Vermiform appendix (tissue), 1 donor: ENCODE results near the gene TMEM140.

DNA sequence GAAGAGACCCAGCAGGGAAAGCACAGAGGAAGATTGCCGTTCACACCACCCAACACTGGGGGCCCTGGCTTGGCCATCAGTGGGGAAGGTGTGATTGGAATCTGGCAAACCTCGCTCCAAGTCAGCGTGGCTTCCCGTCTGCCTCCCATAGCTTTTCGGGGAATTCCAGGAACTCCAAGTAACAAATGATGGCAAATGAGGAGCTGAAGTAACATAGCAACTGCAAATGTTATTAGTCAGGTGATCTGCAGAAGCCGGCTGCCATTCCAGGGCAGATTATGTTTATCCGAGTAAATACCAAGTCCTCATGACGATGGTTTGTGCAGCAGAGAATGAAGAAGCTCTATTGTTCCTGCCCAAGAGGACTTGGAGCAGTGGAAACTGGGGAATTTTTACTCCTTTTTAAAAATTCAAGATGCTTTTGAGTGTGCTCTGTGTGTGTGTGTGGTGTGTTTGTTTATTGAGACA is 270.5 kb upstream of the PODXL start:
- PRO-cap = no peak

GRCh38 chr7:131829794-131830413 is 273.5 kb upstream of the PODXL start:
- PRO-cap = unidirectional peak, minus-strand start at chr7:131830078

- PRO-cap = unidirectional peak, plus-strand start at chr7:131929335
These were observed 372.7 kb upstream of the PODXL start for GRCh38 chr7:131929129-131929612.

DNA sequence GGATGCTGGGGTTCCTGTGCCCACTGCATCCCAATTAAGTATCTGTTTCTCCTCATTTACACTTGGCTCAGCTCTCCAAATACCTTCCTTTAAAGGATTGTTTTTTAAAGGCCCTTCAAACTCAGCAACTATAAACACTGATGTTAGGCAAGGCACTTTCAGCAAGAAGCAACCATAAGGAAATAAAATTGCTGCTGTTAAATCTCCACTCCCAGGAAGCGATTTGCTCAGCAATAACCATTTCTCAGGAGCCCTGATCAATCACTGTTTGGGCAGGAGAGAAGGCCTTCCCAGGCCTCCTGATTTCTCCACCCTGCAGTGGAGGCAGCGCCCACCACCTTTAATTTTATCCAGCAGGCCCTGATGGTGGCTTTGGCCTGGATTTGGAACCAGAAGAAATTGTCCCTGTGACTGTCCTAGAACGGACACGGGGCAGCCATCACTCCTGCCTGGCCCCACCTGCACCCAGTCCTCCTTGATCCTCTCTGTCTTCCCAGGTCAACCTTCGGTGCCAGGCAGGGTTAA is 199.8 kb downstream of the PLXNA4 start:
- PRO-cap = no peak

GRCh38 chr7:132400650-132401249 is 175.5 kb downstream of the PLXNA4 start:
- PRO-cap = no peak

GRCh38 chr7:132410255-132410733 is 166.0 kb downstream of the PLXNA4 start:
- PRO-cap = no peak

DNA sequence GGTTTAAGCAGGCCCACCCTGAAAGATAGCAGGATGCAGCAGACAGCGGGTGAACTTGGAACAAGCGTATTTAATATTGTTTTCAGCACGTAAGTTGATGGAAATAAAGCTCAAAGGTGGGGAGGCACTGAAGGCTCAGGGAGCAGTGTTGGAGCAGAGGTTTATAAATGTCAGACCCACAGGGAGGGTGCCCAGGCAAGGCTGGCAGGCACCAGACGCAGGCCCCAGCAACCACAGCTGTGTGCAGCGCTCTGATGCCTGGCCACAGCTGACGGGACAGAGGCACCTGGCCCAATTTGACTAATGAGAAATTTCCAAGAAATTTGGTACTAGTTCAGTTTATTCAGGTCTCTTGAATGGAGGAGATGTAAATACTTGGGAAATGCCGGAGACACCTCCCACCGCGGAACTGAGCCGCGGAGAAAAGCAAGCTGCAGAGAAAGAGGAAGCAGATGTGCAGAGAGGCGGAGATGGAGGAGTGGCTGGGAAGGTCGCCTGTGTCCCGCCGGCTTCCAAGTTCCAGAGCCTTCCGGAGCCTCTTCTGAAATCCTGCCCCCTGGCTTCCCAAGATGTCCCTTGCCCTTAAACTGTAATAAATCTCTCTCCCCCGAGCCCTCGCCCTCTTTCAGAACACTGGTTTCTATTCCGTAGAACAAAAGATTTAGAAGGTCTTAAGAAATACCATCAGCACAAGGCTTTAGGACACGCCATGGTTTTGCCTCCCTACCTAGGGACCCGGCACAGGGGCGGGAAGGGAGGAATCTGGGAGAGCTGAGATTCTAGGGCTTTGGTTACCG is 38.3 kb upstream of the PLXNA4 start:
- PRO-cap = no peak

DNA sequence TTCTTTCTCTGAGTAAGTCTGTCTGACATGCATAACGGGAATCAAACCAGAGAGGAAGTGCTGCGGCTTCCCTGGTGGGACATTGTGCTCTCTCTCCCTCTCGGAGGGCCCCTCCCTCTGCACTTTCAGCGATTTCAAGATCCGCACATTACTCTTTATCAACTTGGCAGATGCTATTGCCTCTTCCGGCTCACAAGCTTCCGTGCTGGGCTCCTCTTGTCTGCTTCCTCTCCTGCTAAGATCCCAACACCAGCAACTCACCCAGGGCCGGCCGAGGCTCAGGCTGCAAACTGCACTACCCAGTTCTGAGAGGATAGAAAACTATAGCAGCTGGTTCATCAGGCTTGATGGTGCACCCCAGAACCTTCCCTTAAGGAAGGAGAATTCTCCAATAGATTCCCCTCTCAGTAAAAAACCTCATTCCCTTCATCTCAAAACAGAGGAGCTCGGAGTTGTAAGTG is 79.2 kb upstream of the PLXNA4 start:
- PRO-cap = no peak

DNA sequence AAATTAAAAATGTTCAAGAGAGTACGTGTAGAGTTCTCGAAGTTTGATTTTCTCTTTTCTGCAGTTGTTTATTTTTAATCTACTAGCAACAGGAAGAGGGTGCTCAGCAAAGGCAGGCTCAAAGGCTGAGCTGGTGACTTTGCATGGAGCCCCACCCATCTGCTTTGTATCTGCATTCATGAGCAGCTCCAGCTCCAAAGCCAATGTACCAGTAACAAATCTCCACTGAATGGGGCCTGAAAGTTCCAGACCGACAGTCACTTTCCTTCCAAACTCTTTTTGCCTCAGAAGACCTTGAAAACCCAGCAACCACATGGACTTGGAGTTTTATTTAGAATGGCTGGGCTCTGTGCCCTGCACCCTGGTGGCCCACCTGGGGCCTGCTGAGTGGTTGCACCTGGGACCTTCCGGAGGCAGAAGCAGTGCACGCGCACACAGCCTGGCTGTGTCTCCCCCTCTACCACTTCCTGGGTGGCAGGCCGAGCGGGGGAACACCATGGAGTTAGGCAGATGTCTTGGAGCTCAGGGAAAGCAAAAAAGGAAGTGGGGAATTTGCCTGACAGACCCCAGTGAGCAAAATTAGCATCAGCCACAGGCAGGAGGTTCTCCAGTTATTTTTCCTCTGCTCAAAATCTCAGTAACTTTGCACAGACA is 195.1 kb upstream of the PLXNA4 start:
- PRO-cap = no peak

DNA sequence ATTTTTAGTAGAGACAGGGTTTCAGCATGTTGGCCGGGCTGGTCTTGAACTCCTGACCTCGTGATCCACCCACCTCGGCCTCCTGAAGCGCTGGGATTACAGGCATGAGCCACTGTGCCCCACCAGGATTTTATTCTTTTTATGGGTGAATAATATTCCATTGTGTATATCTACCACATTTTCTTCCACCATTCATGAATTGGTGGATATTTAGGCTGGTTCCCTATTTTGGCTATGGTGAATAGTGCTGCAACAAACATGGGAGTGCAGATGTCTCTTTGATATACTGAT is 136.6 kb upstream of the LRGUK start:
- PRO-cap = no peak

DNA sequence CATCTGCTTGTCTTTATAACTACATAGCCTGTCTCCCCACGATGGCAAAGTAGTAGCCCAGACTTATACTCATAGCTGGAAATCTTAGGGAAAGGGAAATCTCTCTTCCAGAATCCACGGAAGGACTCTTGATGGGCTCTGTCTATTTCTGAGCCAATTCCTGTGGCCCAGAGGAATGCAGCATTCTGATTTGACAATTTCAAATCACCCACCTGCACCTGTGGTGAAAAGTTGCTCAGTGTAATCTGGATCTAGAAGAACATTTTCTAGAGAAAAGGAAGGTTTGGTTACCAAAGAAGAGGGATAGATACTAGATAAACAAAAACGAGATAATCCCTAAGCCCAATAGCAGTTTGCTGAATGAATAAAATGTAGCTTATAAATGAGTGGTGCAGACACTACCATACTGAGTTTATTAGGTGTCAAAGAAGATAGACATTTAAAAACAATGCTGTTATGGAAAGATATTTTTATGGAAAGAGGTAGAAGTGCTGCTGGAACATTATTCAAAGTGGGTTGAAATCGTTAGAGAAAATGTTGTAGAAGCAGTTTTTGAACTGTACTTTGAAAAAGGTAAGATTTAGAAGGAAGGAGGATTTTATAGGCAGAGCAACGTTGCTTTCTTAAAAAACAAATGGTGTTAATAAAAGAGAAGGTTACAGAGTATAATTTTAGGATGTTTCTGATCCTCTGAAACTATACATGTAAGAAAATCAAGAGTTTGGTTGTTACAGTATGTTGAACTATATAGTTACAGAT is 100.7 kb upstream of the LRGUK start:
- PRO-cap = no peak

DNA sequence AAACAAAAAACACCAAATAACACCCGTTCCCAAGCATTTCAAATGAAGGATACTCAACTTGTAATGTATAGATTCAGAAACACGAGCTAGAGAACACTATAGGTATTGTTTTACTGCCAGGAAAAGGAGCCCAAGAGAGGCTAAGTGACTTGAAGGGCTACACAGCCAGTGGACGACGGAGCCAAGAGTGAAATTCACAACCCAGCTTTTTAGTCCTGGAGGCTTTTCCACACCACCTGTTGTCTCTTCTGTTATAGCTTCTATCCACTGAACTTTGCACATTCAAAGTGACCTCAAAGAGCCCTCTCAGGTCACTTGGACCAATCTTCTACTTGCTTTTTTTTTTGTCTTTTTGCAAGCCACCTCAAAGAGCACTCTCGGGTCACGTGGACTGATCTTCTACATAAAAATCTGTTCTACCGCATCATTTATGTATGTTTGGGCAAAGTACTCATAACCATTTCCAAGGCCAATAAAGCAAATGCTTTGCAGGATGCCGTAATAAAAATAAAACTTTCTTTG is 1.0 kb downstream of the SLC35B4 start:
- PRO-cap = no peak

- PRO-cap = no peak
These were observed 36.7 kb upstream of the SLC35B4 start for GRCh38 chr7:134353293-134353879.

DNA sequence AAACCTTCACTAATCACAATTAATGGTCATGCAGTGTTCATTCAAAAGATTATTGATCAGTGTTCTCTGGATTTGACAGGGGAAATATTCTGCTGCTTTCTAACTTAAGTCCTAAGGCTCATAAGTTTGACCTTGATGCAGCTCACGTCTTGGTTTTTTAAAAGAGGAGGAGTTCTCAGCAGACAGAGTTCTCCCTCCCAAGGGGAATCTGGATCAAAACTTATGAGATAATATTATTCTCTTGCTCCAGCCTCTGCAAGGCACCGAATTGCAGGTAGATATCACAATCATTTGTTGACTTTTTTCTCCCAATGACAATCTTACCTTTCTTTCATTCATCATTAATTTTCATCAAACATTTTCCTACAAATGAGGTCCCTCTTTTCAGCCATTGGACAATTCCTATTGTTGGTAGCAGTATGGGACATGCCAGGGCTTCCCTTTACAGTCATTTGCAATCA is 10.1 kb upstream of the AKR1B10 start:
- PRO-cap = unidirectional peak, minus-strand start at position 201 of the sequence

DNA sequence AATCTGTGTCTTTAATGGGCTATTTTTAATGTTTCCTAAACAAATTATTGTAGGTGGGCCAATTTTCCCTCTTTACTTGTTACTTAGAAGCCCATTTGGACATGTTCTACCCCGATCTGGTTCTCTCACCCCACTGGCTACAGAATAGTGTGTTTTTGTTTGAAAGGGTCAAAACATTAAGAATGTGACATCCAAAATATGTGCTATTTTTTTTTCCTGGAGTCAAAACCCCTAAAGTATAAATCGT is 32.2 kb downstream of the CALD1 start:
- PRO-cap = no peak

DNA sequence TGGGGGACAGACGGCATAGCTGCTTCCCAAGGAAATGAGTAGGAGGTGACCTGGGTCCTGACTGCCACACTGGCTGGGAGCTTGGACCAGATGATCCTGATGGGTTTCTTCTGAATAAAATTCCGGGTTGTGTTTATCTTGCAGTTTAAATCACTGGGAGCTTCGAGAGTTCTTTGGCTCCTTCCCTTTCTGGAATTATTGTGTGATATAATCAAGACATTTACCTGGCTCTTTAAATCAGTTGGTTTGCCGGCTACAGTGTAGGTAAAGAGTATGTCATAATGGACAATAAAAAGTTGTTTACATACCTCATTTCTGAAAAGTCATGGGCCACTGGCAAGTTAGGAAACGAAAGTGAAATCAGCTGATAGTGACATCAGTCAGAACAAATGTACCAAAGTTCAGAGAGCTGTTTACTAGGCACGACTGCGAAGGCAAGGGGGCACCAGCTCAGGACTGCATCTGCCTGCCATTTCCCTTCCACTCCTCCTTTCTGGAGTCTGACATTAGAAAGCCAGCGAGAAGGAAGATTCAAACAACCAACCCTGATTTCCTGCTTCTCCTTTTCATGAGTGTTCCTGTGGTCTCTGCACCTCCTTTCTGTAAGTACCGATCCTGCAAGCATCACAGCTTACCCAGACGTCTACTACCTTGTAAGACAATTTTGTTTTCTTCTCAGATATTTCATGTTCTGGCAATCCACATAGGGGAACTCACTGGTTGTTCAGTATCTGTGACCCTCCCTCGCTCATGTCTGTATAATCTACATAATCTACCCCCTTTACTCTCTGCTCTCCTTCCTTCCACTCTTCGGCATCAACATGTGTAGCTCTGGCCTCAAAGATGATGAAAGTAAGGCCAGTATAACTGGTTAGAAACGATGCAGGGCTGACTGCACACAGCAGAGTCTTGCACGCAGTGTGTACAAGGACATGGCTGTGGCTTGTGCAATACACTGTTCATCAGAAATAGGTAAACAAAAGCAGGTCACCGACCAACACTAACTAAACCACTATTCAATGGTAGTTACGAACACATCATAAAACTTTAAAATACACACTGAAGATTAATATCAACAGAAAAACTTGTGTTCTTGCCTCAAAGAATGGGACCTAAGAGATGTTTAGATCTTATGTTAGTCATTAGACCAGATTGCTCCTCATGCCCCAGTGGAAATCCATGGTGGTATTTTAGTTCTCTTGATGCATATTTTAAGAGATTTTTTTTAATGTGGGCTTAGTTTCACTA is at the start of gene TMEM140:
TSS of gene TMEM140 (plus strand) at position 404 of the 1,248 bp plus-strand sequence.
- PRO-cap = bidirectional peak, plus-strand start at position 423 of the sequence, minus-strand start at position 280 of the sequence; bidirectional peak, plus-strand start at position 682 of the sequence, minus-strand start at position 602 of the sequence; bidirectional peak, plus-strand start at position 840 of the sequence, minus-strand start at position 845 of the sequence

- PRO-cap = no peak
These were observed 5.4 kb downstream of the CYREN start for GRCh38 chr7:135165028-135165594.

DNA sequence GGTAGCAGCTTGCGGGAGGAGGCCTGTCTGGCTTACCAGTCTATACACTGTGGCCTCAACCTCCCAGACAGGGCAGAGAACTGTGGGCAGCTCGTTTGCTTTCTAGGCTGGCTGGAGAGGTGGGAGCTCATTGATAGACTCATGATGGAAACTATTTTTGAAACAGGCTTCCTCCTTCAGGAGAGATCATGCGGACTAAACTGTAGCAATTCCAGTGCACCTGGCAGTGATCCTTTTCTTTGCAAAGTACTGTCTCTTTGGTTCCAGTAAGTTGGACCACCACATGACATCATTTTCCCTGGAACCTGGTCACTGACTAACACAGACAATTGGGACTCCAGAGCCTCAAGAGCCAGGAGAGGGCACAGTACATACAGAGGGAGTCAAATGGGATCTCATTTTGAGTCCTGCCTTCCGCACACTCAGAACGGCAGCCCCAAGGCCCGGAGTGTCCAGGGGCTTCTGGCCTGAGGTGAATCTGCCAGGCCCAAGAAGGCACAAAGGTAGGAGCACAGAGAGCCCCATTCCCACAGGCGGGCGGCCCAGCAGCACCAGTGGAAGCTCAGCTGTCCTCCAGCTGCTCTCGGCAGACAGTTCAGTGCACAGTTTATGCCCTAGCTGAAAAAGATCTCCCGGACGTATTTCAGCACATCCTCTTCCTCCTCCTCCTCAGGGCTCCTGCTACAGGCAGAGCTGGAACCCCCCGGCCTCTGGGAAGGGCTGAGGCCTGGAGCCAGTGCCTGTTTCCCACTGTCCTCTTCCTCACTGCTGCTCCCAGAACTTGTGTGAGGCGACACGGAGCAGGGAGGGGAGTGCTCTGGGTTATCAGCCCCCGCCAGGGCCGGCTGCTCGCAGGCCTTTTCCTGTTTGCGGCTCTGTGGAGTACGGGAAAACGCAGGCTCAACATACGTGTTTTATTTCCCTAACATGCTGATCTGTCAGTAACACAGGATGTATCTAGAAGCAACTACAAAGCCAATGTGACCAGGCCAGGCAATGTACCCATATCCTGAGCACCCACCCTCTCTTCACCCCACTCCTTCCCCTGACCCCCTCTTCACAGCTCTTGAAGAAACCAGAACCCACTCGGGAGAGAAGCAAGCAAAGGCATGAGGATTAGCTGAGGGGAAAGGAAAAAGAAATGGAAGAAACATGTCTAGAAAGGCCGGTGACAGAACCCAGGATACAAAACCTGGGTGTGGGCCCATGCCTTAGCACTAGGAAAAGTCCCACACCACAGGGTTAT is 4.1 kb downstream of the CYREN start:
- PRO-cap = no peak

DNA sequence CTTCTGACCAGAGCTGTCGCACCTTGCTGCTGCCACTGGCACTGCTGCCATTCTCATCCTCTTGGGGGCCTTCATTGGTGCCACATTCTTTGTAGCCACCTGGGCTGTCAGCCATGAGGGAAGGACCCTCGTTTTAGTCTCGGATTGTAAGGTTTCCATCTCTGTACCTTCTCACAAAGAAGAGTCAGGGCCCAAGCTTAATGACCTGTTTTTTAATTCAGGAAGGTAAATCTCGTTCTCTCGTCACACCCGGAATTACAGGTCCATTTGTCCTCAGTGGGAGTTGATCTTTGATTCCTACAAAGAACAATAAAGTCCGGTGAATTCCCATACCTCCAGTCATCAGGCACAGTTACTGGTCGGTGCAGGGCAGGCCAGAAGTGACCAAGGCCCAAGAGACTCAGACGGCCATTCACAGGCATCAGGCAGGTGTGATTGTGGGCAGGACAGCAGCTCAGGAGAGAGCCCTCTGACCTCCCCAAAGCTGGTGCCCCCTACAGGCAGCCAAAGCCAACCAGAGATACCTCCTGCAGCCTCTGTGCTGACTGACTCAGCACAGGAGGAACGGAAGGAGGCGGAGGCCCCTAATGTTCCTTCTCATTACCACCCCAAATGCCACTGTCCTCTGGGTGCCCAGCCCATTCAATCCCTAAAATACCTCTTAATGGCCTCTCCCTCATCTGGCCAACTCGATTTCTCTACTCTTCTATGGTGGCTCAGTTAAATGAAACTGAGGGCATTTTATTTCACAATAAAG is 1.6 kb downstream of the CYREN start:
- PRO-cap = no peak

DNA sequence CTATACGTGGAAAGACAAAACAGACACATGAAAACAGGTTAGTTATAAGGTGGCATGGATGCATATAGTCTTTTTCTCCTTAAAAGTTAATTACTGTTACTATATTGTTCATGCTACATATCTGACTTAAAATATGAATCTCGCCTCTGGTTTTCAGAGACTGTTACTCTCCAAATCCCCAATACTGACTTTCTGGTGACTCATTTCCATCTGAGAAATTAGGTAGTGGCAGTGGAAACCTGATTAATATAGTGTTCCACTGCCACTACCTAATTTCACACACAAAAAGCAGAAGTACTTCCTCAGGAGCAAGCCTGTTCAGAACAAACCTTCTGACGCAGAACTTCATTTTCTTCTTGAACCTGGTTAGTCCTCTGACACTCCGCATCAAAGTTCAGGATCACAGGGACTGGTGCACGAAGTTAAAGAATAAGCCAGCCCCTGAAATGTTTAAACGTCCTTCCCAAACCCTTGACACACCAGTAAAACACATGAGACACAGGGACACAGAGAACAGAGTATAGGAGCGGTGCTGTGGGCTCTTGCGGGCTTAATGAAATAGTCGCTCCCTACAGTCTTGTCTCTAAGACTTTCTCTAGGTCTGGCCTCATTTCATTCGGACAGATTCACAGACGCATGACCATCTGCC is 4.4 kb downstream of the WDR91 start:
- PRO-cap = no peak